ENCODE data around the gene RGMB.

DNA sequence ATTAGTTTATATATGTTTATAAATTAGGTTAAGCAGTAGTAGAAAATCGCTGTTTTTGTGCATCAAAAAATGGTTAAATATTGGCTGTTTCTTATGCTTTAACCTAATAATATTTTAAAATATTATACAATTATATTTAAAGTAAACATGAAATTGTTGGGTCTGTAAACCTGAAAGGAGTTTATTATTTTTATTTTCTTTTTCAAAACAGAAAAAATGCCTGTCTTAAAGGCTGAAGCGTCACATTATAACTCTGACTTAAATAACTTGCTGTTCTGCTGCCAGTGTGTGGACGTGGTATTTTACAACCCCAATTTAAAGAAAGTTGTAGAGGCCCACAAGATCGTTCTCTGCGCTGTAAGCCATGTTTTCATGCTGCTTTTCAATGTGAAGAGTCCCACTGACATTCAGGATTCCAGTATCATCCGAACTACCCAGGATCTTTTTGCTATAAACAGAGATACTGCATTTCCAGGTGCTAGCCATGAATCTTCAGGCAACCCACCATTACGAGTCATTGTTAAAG lies 24.1 kb downstream of the RHOBTB3 start:
- PRO-cap = no peak

GRCh38 chr5:95846403-95847011 lies 24.0 kb upstream of the GLRX start:
- PRO-cap = no peak

DNA sequence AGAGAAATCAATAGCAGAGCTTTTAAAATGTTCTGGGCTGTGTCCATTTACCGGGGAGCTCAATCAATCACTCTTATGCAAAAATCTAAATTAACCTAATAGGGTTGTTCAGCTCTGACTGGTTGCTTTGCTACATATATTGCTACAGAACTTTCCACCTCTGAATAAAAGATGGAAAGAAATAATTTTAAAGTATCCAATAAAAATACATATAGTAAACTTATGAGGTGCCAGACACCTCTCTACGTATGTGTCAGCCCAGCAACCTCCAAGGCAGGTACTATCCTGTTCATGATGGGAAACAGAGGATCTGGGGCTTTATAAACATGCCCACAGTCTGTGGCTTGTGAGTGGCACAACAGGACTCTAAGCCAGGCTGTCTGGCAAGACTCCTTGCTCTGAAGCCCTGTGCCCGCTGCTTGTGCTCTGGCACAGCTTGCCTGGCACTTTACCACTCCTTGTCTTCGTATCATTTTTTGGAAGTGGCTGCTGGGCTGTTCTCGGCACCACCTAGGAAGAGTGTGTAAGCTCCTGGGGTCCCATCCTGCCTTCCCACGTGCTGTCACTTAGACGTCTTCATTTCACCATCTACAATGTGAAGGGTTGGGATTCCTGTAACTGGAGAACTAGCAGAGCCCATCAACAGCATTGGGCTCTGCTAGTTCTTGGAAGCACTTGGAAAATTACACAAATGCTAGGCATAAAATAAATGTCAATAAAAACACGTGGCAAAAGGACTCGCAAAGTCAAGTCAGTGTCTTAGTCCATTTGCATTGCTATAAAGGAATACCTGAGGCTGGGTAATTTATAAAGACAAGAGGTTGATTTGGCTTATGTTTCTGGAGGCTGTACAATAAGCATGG lies 59.3 kb upstream of the GLRX start:
- PRO-cap = no peak

- PRO-cap = no peak
Observed at GRCh38 chr5:95900859-95901151, 60.8 kb downstream of the ELL2 start.

DNA sequence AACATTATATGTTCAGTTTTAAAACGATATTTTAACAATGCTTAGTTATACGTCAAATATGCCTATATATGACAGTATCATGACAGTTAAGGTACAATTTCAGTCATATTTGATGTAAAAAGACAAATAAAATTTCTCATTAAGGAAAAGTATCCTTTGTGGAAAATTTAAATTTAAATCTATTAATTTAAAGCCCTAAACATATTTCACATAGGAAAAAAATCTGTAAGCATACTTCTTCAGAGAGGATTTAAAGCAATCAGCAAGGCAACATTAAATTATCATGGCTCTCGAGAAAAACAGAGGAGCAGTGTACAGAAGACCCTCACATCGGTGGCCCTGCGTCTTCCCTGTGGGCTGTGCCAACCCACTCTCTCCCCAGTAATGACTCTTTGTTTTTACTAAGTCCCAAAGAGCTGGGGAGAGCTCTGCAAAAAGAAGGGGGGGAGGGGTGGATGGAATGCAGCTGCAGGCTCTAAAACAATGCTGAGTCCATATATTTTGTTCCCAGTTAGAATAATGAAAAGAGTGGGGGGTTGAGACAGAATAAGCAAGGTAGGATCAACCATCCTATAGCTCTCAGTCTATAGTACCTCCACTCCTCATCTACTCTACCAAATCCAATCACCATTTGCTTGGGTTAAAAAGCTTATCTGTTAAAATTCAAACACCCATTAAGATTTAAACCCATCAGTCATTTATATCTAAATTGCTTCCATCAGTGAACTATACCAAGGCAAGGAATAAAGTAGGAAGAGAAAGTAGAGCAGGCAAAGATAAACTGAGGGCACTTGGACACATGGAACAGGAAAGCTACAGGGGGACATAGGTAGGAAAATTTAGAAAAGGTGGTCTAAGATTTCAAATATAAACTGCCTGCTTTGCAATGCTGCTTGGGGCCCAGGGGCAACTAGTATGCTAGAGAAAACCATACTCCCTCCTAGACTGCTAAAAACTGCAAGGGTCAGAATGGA lies 20.8 kb downstream of the ELL2 start:
- PRO-cap = no peak

- PRO-cap = no peak
Observed at GRCh38 chr5:96049846-96050343, 88.2 kb upstream of the ELL2 start.

DNA sequence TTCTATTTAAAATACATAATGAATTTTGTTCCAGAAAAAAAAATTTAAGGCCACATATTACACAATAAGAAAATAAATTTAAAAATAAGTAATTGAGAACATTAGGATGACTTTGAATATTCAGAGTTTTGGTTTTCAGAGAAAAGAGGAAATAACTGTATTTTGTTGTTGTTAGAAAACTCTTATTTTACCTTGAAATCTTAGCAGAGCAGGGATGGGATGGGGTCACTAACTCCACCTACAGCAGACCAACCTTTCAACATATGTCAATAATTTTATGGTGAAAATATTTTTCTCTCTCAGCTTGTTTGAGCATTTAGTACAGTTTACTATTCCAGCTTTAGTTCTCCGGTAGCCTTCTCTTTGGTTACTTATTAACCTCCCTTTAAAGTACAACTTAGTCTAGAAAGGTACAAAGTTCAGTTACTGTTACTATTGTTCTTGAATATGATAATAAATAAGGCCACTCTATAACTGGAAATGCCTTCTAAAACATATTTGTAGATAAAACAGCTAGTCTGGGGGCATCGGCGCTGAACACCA lies 233.4 kb downstream of the PCSK1 start:
- PRO-cap = no peak

DNA sequence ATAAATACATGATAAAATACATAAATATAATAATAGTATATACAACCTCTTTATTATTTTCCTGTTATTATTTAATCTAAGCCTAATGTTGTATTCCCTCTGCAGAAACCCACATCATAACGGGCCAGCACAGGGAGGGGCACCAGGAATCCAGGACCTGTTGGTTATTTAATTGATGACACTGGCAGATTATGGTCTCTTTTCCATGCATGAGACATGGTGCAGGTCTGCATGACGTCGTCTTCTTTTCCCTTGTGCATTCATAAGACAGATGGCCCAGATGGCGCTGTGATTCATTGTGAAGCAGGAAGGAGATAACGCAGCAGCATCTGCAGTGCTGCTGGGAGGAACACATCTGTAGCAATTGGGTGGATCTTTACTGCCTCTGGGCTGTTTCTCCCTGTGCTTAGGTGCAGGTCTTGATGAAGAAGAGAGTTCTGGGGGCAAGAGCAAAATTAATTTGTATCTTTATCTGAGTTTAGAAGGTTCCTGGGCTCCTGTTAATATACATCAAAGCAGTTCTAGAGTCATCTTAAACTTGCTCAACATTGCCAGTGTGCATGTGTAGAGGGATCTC lies 176.2 kb downstream of the PCSK1 start:
- PRO-cap = no peak

- PRO-cap = no peak
Observed at GRCh38 chr5:96668647-96668982, 6.4 kb downstream of the CAST start.

- PRO-cap = no peak
Observed at GRCh38 chr5:96686246-96686884, 24.2 kb downstream of the CAST start.

DNA sequence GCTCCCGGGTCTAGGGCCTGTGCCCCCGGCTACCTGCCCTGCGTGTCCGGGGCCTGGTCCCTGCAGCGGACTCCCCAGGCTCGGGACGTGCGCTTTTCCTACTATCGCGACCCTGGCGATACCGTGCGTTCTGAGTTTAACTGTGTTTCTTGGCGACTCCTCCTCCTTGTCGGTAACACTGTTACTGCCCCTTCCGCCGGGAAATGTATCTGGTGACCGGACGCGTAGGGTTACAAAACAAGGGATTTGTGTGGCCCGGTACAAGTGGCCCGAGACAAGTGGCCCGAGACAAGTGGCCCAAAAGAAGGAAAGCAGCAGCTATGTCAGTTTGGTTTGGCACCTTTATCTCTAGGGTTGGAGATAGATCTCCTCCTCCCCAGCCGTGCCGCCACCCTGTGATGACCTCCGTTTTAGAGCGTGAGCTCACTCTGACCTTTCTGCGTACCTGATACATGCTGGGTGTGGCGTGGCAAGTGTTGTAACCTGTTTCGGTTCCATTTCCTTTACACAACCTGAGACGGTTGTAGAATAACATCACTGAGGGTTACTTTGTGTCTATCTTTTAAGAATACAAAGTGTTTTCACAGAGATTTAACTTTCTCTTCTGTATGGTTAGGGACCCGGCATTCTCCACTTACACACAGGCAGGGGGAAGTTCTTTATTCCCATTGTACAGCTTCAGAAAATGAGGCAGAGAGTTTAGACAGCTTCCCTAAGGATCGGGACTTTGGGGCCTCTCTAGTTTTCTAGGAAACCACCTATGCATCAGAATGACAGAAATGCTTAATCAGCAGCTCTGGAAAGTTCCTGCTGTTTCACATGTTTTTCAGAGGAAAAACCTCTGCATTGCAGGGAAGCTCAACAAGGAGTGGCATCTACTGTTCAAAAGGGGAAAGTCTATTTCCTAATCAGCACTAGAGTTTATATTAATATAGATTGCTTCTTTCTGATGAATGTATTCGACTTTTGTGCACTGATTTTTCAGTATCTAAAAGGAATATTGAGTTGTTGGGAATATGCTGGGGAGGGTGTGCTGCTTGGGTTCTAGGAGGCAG lies 41.1 kb downstream of the CAST start:
- PRO-cap = no peak

GRCh38 chr5:96704011-96704411 lies 41.8 kb downstream of the CAST start:
- PRO-cap = no peak

GRCh38 chr5:96742438-96743022 lies 65.2 kb downstream of the ERAP1 start:
- PRO-cap = no peak

DNA sequence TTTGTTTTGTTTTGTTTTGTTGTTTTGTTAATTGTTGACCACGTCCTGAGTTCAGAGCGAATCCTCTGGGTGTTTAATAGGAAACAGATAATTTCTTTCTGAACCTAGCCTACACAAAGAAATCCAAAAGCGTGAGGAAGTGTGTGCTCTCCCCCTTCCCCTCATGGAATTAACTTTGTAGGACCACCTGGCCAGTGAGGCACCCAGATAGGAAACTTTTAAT lies 866 bp downstream of the ERAP1 start:
- PRO-cap = no peak

GRCh38 chr5:96896178-96896898 lies 20.0 kb downstream of the ERAP2 start:
- PRO-cap = no peak

- PRO-cap = no peak
Observed at GRCh38 chr5:97033207-97034048, 97.5 kb downstream of the LNPEP start.

DNA sequence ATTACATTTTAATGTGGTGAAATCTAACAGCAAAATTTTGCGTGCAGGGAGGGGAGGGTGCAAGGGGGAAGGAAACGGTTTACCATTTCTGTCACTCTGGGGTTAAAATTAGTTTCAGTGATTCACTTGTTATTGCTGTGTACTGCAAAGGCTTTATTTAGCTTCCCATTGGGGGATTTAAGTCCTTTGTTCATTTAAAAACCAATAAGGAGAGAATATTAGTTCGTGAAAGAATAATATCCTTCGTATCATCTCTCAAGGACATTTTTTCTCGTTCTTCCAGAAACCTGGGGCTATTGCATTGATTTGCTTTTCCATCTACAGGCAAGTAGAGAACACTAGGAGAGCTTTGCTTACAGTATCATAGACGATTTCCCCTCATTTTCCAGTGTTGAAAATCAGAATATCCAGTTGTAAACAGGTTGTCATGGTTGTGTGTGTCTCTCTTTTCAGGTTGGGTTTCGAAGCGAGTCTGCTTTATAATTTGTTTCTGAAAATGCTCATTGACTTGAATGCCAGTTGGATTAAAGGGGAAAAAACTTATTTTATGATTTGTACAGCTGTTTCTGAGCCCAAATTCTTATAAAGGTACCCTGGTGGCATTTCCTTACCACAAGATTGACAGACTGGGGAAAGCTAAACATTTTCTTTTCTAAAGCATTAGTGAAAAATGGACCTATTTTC lies 667.6 kb upstream of the RGMB start:
- PRO-cap = no peak

GRCh38 chr5:98773543-98774023 lies at the start of gene RGMB:
Gene RGMB (plus strand): TSS chr5:98773663.
- PRO-cap = bidirectional peak, plus-strand start at chr5:98773635, minus-strand start at chr5:98773442

DNA sequence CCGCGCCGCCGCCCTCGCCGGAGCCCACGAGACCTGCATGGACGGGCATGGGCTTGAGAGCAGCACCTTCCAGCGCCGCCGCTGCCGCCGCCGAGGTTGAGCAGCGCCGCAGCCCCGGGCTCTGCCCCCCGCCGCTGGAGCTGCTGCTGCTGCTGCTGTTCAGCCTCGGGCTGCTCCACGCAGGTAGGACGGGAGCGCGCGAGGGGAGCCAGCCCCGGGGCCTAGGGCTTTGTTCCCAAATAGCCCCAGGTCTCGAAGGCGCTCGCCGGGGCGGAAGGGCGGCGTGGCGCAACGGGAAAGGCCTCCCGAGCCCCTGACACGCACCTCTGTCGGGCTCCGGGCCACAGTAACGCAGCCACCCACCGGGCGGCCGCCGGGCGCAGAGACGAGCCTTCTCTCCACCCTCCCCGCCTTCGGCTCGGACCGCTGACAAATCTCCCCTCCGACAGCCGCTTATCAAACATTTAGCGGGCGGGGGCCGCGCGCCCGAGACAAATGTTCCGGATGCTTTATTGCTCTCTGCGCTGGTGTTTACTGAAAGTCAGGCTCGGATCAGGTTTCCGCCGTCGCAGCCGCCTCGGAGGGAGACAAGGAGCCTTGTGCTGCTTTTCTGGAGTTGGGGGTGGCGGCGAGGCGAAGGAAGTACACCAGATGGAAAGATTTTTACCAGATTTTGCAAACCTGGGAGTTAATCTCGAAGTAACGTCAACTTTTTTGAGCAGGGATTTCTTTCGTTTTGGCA lies 732 bp downstream of the RGMB start:
- PRO-cap = no peak

DNA sequence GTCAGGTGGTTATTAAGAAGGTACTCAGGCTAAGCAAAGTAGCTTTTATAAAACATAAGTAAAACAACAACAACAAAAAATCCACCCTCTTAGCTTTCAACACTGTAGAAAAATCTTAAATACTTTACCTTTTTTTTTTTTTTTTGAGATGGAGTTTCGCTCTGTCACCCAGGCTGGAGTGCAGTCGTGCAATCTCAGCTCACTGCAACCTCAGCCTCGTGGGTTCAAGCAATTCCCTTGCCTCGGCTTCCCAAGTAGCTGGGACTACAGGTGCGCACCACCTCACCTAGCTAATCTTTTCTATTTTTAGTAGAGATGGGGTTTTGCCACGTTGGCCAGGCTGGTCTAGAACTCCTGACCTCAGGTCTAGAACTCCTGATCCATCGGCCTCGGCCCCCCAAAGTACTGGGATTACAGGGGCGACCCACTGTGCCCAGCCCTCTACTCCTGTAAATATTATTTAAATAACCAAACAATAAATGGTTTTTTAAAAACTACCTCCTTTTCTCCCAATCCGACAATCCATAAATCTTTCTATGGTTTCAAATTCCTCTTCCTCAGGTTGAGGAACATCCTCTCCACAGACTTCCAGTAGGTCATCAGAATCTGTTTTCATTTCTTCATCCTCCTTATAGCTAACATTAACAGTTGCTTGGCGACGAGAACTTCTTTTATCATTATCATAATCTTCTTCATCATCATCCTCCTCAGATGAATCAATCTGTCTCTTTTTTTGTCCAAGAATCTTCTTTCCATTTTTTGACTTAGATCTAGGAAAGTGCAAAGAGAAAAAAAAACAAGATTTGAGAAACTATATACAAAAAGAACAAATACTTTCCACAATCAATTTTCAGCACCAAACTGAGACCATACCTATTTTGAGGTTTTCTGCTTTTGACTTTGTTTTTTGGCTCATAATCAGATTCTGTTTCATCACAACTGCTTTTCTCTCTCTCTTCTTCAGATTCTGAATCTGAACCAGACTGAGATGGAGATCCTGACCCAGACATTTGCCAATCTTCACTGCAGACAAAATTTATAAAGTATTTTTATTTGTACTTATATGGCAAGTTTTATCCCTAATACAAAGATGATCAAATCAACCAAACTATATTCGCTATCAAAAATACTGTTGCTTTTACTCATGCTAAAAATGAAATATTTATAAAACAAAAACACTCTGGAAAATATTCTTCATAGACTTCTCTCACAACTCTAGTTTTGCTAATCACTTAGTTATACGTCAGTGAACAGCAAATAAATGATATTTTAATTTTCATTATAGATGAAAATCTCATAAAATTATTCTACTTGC lies 28.0 kb downstream of the CHD1 start:
- PRO-cap = no peak

All from peritoneum (tissue), 1 donor.